Astrocyte (in vitro differentiated cells and primary cell): ENCODE measurements around the genes ANKRD27, RHPN2 and PEPD.

DNA sequence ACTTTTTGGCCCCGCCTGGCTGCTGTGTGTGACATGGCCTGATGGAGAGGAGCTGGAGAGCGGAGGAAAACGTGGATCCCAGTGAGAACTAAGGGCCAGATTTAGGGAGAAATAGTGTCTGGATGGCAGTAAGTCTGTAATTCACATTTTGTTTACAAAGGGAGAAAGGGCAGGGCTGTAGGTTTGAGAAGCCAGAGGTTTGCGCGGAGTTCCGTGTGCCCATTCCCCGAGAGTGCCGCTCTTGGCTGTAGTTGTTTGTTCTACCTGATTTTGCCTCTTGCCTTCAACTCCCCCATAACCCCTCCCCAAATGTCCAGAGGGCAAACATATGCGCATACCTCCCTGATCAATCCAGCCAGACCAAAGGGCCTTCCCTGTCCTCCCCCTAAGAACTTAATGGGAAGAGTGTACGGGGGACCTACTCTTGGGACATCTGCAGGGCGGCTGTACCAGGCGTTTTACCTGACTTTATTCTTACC is 3.3 kb upstream of the TSHZ3 start:
- PRO-cap, result no peak
- RRBS, 2 experiments, result no CpG with 5 or more reads among the region's 12 CpGs

DNA sequence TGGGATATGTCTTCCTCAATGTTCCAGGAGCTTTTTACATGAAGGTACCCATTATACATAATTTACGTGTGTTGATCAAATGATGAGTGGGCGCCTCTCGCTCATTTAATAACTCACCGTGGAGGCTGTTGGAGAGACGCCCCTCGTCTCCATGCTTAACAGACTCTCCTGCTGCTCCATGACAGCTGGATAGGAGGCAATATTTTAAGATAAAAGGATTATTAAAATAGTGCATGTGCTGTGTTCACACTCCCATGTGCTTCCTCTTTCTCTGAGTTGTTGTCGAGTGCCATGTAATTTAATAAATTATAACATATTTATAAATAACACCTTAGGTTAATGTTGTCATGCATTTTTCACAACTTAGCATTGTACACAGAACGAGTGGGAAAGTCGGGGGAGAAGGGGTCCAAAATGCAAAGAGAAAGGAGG is 161.4 kb upstream of the TSHZ3 start:
- PRO-cap, result no peak
- RRBS, 2 experiments, result no CpG with 5 or more reads among the region's 9 CpGs

DNA sequence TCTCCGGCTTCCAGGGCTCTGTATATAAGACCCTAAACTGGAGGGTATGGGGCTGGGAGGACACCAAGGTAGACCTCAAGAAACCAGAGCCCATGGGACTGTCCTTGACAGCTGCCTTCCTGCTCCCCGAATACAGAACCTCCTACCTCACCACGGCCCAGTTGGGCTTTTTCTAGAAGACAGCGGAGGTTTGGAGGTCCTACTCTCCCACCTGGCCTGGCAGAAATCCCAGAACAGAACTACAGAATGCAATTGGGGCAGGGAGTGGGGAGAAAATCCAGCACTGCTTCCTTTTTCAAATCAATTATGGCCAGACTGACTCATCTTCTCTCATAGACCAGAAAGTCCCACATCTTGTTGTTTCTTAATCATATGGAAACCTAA is 177.2 kb upstream of the ZNF507 start:
- PRO-cap, result no peak
- RRBS, 2 experiments, result no CpG with 5 or more reads among the region's 4 CpGs

DNA sequence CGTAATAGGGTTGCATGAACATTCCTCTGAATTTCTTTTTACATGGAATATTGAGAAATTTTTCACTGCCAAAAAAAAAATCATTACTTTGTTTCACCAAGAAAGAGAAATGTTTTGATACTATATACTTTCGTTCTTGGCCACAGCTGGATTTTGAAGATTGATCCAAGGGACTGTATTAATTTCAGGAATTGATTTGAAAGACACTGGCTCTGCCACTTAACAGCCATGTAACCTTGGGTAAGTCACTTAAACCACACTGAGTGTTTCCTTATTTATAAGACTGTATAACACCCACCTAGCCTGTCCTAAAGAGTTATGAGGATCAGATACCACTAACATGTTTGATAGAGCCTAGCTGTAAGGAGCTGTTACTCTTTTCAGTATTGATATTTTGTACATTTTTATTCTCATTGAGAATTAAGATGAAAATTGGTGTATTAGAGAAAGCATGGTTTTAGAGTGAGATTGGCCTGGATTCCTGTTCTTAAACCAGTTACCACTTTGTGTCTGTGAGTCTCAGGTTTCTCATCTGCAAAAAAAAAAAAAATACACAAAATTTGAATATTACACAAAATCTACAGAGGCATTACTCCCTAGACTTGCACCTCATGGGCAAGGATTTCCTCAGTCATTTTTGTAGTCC is 1.8 kb downstream of the ZNF507 start:
- PRO-cap, result no peak
- RRBS, 2 experiments, result no CpG with 5 or more reads among the region's 2 CpGs

GRCh38 chr19:32404783-32405417 is 670 bp upstream of the DPY19L3 start:
- PRO-cap, result no peak
- RRBS, 2 experiments, result under 1 to 2% methylated on average over 4 of the region's 42 CpGs

GRCh38 chr19:32587062-32587648 is 6.2 kb downstream of the PDCD5 start:
- PRO-cap, result unidirectional peak, plus-strand start at chr19:32587372
- RRBS, 2 experiments, result no CpG with 5 or more reads among the region's 5 CpGs

GRCh38 chr19:32674216-32675308 is at the start of gene ANKRD27:
ANKRD27 (minus strand) TSS chr19:32675180.
- PRO-cap, result unidirectional peak, minus-strand start at chr19:32675047; bidirectional peak, plus-strand start at chr19:32675410, minus-strand start at chr19:32675153
- RRBS, 2 experiments, result 1 to 3% methylated on average over 45 to 47 of the region's 104 CpGs

- PRO-cap, result no peak
- RRBS, 2 experiments, result no CpG with 5 or more reads among the region's 7 CpGs
These were observed 47.4 kb downstream of the CEP89 start for GRCh38 chr19:32924216-32924881.

DNA sequence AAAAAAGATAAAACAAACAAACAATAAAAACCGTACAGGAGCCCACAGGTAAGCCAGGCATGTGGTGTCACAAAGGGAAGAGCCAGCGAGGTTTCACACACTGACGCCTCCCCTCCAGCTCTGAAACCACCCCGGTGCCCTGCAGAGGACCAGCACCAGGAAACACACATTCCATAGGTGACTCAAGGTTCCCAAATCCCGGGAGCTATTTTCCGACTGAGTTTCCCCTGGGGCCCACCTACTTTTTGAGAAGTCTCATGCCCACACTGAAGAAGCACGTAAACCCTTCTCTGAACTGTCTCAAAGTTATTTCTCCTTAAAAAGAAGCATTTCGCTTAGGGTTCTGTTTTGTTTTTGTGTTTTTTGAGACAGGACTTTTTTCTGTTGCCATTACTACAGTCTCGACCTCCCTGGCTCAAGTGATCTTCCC is 40.2 kb downstream of the RHPN2 start:
- PRO-cap, result no peak
- RRBS, 2 experiments, result 49 to 66% methylated on average over 1 of the region's 9 CpGs

GRCh38 chr19:33048752-33049767 is 15.6 kb downstream of the RHPN2 start:
- PRO-cap, result no peak
- RRBS, 2 experiments, result no CpG with 5 or more reads among the region's 19 CpGs

- PRO-cap, result bidirectional peak, plus-strand start at chr19:33064851, minus-strand start at chr19:33064888
- RRBS, 2 experiments, result 1 to 6% methylated on average over 7 to 11 of the region's 93 CpGs
These were observed at the start of gene RHPN2 for GRCh38 chr19:33064761-33065594. RHPN2 (minus strand) TSS chr19:33064888.

- PRO-cap, result no peak
- RRBS, 2 experiments, result no CpG with 5 or more reads among the region's 19 CpGs
These were observed 16.0 kb upstream of the LRP3 start for GRCh38 chr19:33177972-33178623.

- PRO-cap, result no peak
- RRBS, 2 experiments, result no CpG with 5 or more reads among the region's 7 CpGs
These were observed 3.5 kb downstream of the CEBPG start for GRCh38 chr19:33376916-33377557.

GRCh38 chr19:33403245-33404189 is 30.0 kb downstream of the CEBPG start:
- PRO-cap, result no peak
- RRBS, 2 experiments, result no CpG with 5 or more reads among the region's 23 CpGs

DNA sequence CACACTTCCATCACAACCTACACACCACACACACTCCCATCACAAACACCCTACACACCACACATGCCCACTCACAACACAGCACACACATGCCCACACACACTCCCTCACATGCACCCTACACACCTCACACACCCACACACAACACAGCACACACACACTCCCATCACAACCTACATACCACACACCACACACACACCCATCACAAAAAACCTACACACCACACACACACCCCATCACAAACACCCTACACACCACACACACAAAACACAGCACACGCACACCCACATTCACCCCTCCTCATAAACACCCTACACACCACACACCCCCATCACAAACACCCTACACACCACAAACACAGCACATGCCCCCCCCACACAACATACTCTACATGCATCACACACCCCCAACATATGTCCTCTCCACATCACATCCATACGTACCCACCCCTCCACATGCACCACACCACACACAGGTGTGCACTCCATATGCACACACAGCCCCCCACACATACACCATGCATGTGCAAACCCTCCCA is 15.0 kb downstream of the PEPD start:
- PRO-cap, result no peak
- RRBS, 2 experiments, result no CpG with 5 or more reads among the region's 2 CpGs

GRCh38 chr19:33521201-33522433 is at the start of gene PEPD:
PEPD (minus strand) TSS chr19:33521791.
- PRO-cap, result bidirectional peak, plus-strand start at chr19:33521960, minus-strand start at chr19:33521789
- RRBS, 2 experiments, result 1 to 2% methylated on average over 31 to 33 of the region's 83 CpGs

- PRO-cap, result no peak
- RRBS, 2 experiments, result no CpG with 5 or more reads among the region's 15 CpGs
These were observed 41.3 kb upstream of the CHST8 start for GRCh38 chr19:33580208-33581003.

DNA sequence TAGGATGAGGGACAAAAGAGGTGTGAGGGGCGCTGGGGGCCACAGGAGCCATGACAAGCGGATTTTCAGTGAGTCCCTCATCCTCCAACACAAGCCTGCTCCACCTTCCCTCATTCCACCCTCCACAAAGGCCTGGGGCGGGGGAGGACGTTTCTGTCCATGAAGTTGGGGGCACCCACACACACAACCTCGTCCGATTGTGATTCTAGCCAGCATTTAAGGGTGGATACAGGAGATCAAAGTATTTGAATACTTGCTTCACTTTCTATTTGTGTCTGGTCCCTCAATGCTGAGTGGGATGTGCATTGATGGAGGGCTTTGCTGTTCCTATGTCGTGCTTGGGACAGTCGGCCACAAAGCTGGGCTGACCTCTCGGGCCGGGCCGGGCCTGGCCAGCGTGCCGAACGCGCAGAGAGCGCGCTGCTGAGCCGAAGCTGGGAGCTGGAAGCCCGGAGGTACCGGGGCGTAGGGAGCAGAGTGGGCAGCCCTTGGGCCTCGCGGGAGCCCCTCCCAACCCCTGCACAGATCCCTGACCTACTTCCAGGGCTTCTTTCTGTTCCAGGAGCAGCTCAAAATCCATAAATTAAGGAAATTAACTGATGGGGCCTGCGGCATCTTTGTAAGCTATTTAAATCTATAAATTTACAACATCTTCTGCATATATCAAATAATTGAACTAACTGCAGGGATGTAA is 2.0 kb upstream of the KCTD15 start:
- PRO-cap, result no peak
- RRBS, 2 experiments, result 21 to 29% methylated on average over 9 of the region's 24 CpGs

DNA sequence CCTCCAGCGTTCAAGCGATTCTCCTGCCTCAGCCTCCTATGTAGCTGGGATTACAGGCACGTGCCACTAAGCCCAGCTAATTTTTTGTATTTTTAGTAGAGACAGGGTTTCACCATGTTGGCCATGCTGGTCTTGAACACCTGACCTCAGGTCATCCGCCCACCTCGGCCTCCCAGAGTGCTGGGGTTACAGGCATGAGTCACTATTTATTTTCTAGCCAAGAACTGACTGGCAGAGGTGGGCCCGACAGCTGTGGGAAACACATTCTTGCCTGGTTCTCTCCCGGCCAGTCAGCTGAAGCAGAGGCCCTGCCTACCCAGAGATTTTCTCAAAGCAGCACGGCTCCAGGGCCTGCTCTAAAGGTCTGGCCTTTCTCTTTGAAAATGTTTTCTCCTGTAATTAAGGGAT is 108.0 kb downstream of the KCTD15 start:
- PRO-cap, result no peak
- RRBS, 2 experiments, result no CpG with 5 or more reads among the region's 8 CpGs

GRCh38 chr19:34221473-34221768 is 32.9 kb upstream of the GARRE1 start:
- PRO-cap, result no peak
- RRBS, 2 experiments, result no CpG with 5 or more reads among the region's 12 CpGs